Placental pericyte (primary cell): Measurements from ENCODE around the genes ANKMY1 and BOK.

DNA sequence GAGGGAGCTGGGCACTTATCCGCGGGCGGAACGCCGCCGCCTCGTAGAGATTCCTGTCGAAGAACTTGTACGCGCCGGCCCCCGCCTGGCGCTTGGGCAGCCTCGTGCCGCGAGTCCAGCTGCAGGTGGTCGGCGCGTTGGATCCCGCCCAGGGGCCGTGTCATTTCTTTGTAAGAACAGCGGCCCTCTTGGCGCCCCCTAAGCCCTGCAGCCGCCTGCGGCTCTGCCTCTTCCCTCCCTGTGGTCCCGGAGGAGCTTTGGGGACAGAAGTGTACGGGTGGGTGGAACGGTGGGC is 1.2 kb downstream of the GPC1 start:
- CAGE, long polyA plus RNA = no peak

- CAGE, long polyA plus RNA = no peak
Measured at GRCh38 chr2:240465338-240466598, 30.3 kb downstream of the GPC1 start.

DNA sequence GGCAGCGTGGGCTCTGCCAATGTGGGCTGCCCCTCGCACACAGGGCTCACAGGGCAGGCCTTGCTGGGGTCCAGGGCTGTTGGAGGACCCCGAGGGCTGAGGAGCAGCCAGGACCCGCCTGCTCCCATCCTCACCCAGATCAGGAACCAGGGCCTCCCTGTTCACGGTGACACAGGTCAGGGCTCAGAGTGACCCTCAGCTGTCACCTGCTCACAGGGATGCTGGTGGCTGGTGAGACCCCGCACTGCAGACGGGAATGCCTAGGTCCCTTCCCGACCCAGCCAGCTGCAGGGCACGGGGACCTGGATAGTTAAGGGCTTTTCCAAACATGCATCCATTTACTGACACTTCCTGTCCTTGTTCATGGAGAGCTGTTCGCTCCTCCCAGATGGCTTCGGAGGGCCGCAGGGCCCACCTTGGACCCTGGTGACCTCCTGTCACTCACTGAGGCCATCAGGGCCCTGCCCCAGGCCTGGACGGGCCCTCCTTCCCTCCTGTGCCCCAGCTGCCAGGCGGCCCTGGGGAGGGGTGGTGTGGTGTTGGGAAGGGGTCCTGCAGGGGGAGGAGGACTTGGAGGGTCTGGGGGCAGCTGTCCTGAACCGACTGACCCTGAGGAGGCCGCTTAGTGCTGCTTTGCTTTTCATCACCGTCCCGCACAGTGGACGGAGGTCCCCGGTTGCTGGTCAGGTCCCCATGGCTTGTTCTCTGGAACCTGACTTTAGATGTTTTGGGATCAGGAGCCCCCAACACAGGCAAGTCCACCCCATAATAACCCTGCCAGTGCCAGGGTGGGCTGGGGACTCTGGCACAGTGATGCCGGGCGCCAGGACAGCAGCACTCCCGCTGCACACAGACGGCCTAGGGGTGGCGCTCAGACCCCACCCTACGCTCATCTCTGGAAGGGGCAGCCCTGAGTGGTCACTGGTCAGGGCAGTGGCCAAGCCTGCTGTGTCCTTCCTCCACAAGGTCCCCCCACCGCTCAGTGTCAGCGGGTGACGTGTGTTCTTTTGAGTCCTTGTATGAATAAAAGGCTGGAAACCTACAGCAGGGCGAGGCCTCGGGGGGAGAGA is 31.9 kb downstream of the GPC1 start:
- CAGE, long polyA plus RNA = no peak

- CAGE, long polyA plus RNA = no peak
Measured at GRCh38 chr2:240519996-240520636, 37.7 kb downstream of the ANKMY1 start.

GRCh38 chr2:240557188-240558365 is at the start of gene ANKMY1:
TSS of gene ANKMY1 (minus strand) at chr2:240557988.
- CAGE, long polyA plus RNA = no peak

DNA sequence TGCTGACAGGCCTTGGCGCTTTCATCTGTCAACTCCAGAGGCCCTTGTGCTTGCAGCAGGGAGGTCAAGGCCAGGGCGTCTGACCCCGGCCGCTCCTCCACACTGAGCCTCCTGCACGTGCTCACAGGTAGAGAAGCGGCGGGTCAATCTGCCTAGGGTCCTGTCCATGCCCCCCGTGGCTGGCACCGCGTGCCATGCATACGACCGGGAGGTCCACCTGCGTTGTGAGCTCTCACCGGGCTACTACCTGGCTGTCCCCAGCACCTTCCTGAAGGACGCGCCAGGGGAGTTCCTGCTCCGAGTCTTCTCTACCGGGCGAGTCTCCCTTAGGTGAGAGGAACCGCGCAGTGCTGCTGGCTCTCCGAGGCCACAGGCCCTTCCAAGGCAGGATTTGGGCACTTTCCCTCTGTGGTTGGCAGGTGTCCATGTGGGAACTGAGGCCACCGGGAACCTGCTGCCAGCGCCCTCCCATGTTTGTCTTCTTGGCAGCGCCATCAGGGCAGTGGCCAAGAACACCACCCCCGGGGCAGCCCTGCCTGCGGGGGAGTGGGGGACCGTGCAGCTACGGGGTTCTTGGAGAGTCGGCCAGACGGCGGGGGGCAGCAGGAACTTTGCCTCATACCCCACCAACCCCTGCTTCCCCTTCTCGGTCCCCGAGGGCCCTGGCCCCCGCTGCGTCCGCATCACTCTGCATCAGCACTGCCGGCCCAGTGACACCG is 9.8 kb downstream of the CAPN10 start:
- CAGE, long polyA plus RNA = no peak

DNA sequence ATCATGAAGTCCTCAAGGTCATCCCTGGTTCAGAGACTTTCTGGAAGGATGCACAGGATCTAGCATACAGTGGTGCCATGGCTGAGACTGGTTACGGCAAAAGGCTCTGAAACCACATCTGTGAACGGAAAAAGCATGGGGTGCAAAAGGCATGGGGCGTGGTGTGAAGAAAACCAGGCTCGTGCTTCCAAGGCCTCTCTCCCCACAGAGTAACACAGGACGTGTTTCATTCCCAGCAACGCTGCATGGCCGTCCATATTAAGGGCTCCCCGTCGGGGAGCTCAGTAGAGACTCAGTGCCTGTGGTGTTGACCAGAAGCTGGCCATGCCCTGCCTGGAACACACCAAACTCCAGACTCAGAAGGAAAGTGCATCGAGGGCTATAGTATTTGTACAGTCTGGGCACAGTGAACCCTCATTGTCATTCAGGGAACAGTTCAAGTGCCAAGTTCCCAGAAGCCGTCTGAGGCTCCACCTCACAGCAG is 18.0 kb downstream of the AQP12A start:
- CAGE, long polyA plus RNA = no peak

- CAGE, long polyA plus RNA = no peak
Measured at GRCh38 chr2:240800291-240800723, 19.7 kb downstream of the KIF1A start.

DNA sequence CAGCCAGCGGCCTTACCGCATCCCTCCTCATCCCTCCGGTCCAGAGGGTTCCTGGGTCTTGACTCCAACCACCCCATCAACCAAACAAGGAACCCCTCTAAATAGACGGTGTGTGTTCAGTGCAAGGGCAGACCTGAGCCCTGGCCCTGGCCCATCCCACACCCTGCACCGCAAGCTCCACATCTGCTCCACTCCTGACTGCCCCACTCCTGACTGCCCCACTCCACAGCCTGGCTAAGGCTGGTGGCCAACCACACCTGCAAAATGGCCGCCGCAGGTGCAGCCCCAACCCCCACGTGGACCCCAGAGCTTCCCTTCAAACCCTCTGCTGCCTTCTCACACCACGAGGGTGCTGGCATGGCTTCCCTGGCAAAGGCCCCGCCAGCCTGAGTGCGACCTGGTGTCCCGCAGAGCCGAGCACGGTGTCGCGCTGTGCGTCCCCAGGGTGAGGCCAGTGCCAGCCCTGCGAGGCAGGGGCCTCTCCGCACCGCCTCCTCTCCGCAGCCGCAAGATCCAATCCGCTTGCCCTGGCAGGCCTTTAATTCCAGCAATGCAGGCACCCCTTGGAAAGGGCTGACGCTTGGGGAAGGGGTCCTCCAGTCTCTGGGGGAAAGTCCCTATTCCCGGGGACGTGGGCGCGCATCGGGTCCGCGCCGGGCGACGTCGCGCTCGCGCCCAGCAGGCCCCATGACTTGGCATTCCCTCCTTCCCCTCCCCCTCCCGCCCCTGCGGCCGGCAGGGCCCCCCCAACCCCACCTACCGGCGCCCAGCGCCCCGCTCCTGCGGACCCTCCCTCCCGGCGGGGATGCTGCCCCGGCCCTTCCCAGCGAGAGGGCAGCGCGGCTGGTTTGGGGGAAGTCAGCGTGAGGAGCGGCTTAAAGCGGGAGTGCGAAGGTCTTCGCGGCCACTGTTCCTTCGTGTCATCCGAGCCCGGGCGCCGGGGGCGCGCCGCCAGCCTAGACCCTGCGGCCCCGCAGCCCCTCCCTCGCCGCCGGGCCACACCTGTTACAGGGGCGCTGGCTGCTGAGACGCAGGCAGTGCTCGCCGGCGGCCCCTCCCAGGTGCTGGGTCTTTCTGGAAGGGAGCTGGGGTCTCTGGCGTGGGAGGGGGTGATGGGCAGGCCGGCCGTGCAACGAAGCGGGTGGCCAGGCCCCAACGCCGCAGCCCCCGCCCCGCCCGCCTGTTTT is 1.3 kb downstream of the KIF1A start:
- CAGE, long polyA plus RNA = no peak

DNA sequence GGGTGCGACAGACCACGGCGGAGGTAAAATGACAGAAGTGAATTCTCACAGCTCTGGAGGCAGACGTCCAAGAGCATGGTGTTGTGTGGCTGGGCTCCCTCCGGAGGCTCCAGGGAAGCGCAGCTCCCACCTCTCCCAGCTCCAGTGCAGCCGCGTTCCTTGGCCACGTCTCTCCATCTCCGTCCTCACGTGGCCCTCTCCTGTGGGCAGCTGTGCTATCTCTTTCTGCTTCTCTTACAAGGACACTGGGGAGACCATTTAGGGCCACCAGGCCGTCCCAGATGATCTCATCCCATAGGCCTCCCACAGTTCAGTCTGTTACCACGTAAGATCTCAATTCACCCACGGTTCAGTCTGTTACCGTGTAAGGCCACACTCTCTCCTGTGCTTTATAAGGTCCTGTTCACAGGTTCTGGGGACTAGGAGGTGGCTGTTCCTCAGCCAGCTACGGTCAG is 2.8 kb upstream of the MAB21L4 start:
- CAGE, long polyA plus RNA = no peak

DNA sequence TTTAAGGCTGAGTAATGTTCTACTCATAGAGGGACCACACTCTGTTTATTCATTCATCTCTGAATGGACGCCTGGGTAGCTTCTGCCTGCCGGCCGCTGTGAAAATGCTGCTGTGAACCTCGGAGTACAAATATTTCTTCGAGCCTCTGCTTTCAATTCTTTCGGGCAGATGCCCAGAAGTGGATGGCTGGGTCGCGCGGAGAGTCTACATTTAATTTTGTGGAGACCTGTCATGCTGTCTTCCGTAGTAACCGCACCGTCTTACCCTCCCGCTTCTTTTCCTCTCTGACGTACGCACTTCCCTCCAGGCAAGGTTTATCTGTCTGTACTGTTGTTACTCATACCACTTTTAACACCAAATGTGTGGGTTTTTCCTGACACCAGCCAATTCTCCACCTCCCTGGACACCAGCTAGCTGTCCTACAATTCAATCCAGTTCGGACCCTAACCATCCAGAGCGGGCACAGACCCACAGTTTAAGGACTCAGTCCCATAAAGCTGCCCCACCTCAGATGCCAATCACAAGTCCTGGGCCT is 5.8 kb downstream of the CROCC2 start:
- CAGE, long polyA plus RNA = no peak

- CAGE, long polyA plus RNA = no peak
Measured at GRCh38 chr2:240996389-240996588, 2.1 kb upstream of the SNED1 start.

- CAGE, long polyA plus RNA = no peak
Measured at GRCh38 chr2:241236346-241237245, 48.1 kb downstream of the ANO7 start.

- CAGE, long polyA plus RNA = no peak
Measured at GRCh38 chr2:241262449-241263199, 52.8 kb downstream of the HDLBP start.

DNA sequence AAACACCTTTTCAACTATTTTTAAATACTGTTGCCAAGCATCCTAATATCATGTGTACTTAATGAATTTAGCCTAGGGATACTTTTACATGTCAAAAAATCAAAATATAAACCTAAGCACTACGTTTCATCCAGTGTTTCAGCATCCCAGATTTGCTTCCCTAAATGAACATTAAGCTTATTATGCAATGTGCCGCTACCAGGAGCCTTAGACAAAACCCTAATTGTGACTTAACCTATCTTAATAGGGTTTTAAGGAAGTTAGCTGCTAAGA is 1.4 kb downstream of the HDLBP start:
- CAGE, long polyA plus RNA = no peak

DNA sequence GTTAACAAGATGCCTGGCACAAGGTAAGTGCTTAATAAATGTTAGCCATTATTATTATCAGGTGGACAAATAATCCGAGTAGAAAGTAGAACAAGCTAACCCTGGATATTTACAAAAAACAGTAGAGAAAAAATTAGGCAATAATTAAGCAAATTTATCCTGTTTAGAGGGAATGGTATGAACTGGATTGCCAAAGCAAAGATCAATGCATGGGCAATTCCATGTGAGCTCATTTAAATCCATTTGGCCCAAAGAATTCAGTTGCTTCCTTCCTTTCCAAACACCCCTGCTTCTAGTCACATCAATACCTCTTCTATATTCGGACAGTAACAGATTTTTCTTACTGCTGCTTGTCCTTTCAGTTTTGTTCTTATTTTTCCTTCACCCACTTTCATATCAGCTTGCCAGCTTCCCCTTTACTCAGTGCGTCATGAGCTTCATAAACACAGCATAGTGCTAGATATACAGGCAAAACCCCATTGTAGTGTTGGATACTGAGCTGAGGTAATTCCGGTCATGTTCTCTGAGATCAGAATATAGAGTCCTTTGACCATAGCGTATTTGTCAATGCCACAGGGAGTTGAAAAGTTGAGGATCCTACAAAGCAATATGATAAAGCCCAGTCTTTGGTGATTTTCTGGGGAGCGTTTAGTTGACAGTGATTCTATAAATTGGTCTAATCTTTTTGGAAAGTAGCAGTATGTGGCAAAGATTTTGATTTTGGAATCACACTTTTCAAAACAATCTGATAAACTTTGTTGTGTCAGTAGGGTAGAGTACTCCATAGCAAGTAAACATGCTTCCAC is 2.3 kb downstream of the FARP2 start:
- CAGE, long polyA plus RNA = no peak

DNA sequence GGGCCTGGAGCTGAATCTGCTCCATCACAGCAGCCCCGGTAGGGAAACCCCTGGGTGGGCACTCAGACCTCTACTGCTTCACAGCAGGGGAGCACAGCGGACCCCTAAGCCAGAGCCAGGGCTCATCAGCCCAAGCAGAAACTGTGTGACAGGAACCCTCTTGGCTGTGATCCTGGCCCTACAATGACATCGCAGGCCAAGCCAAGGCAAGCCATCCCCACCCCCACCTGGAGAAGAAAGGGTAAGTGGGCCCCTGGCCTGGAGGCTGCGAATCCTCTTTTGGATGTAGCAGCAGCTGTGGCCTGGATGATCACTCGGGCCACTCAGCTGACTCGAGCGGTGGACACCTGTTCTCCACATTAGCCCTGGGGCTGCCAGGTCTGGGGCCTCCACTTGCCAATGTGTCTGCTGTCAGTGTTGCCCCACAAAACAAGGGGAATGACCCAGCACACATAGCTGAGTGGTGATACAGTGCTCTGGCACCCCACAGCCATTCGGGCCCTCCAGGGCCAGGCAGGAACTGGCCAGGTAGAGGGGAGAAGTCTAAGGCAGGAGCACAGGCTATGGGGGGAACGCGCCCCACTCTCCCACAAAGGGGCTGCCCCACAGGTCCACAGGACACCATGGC is 2.7 kb downstream of the STK25 start:
- CAGE, long polyA plus RNA = no peak

DNA sequence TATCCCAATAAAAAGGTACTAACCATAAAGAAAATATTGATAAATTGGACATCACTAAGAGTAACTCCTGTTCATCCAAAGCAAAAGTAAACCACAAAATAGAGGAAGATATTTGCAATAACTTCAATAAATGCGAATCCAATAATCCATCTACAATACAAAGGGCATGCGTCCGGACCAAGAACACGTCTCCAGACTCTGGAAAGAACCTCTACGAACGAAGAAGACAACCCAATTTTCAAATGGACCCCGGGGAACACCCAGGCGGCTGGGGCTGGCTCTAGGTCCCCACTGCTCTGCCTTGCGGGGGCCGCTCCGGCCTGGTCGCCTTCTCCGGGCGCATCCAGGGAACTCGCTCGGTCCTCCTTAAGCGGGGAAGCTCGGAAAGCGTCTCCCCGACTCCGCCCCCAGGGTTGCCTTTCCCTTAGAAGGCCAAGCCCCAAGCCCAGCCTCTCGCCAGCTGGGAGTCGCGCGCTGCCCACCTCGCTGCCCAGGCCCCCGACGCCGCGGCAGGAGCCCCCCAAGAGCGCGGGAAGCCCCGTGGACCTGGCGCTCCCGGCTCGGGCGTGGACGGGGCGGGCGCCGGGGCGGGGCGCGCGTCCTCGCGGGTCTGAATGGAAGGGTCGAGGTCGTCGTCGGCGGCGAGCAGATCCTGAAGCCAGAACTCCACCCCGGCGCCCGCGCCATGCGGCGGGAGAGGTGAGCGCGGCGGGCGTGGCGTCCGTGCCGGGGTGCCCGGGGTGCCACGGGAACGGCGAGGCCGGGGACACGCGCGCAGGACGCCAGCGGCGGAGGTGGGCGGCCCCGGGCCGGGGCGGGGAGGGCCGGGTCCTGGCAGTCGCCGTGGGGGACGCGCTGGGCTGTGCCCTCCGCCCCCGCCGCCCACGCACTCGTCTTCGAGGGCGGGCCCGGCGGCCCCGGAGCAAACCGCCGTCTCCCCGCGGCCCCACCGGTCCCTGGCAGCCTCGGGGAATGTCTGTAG is at the start of gene BOK:
BOK (plus strand) TSS at position 451 of the 982 bp plus-strand sequence.
- CAGE, long polyA plus RNA = no peak

- CAGE, long polyA plus RNA = no peak
Measured at GRCh38 chr2:241660936-241661251, 23.4 kb downstream of the ATG4B start.

DNA sequence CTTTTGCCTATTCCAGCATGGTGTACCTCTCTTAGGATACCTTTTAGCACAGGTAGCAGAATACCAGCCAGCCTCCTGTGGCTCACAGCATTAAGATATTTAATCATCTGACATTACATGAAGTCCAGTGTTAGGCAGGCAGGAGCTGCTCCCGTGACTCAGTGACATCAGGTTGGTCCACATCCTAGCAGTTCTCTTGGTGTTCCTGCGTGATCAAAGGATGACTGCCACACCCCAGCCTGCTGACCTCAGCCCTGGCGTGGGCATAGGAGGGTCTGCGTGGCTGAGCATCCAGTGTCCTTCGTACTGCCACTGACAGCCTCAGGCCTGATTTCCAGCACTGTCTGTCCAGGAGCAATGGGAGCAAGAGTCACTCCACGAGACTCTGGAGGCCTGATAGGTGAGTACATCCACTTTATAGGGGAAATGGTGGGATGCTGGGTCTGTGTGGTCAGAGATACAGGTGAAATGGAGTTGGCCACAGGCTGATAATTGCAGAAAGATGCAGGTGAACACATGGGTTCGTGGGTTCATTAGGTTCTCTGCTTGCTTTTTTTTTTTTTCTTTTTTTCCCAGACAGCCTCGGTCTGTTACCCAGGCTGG is 3.7 kb upstream of the DTYMK start:
- CAGE, long polyA plus RNA = no peak